Osteoblast (primary cell): ENCODE measurements around the gene TNFRSF13B.

DNA sequence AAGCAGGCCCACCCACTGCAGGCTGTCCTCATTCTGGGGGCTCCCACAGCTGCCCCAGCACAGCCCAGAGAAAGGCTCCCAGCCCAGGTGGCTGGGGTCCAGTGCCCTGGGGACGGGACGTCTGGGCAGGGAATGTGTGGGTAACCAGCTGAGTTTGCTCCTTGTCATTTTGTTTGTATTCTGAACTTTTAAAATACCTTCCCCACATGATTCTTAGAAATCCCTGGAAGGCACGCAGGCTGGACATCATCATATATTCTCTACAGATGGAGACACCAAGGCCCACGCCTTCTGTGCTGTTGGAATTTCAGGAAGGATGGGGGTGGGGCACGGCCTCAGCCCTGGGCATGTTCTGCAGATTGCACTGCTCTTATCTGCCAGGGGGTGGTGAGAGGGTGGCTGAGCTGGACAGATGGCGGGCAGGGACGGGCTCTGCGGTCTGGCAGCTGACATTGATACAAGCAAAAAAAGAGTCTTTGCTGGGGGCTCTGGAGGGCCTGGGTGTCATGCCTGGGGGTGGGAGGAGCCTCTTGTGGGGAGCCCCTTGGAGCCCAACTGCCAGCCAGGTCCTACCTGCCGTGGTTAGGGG is 28.4 kb downstream of the LRRC75A start:
- CAGE, long polyA plus RNA = no peak
- RRBS = no CpG with 5 or more reads among the region's 9 CpGs

GRCh38 chr17:16464535-16465145 is 27.4 kb downstream of the LRRC75A start:
- CAGE, long polyA plus RNA = no peak
- RRBS = no CpG with 5 or more reads among the region's 13 CpGs

- CAGE, long polyA plus RNA = no peak
- RRBS = no CpG with 5 or more reads among the region's 32 CpGs
Observed at GRCh38 chr17:16583905-16584691, 15.1 kb upstream of the ZNF287 start.

GRCh38 chr17:16666453-16667682 is 13.2 kb upstream of the ZNF624 start:
- CAGE, long polyA plus RNA = no peak
- RRBS = 4% methylated on average over 10 of the region's 87 CpGs

GRCh38 chr17:16969847-16970918 is 1.7 kb downstream of the TNFRSF13B start:
- CAGE, long polyA plus RNA = no peak
- RRBS = no CpG with 5 or more reads among the region's 17 CpGs

DNA sequence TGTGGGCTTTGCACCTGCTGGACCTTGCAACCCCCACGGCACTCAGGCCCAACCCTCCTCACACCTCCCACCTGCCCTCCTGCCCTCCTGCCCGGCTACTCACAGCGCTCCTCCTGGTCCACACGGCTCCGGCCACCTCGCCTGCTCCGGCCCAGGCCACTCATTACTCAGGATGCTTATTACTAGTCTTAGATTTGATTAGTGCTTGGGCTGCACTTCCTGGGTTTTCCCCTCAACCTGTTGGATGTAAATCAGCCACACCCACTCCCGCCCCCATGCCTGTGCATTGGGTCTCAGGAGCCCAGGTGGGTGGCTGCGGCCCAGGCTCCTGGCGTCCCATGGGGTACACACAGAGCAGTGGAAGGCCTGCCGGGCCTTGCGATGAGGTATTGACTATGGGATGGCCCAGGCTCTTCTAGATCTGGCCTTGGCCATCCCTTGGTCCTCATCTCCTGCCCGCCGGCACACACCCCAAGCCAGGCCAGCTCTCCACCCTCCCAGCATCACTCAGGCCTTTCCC is at the start of gene TNFRSF13B:
Gene TNFRSF13B (minus strand): TSS at position 207 of the 520 bp plus-strand sequence.
- CAGE, long polyA plus RNA = no peak
- RRBS = 87% methylated on average over 7 of the region's 14 CpGs

DNA sequence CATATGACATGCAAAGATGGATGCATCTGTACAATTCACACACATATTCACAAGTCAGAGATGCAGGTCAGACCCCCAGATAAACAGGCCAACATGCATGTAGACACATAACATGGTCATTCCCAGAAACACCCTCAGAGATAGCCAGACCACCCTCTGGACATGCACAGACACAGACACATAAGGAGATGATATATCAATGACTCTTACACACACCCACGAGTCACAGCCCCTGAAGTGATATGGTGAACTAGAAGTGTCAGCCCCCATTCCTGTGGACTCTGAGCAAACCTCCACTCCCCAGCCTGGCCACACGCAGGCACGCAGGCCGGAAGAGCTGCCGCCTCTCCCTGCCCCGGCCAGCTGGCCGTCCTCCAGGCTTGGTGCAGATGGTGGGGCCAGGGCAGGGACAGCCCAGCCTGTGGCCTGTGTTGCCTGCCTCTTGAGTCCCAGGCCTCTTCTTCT is 10.3 kb upstream of the MPRIP start:
- CAGE, long polyA plus RNA = no peak
- RRBS = no CpG with 5 or more reads among the region's 7 CpGs

GRCh38 chr17:17044935-17045611 is 2.8 kb downstream of the MPRIP start:
- CAGE, long polyA plus RNA = no peak
- RRBS = no CpG with 5 or more reads among the region's 6 CpGs

- CAGE, long polyA plus RNA = no peak
- RRBS = no CpG with 5 or more reads among the region's 10 CpGs
Observed at GRCh38 chr17:17063683-17064140, 21.5 kb downstream of the MPRIP start.

GRCh38 chr17:17167032-17167876 is 38.9 kb downstream of the PLD6 start:
- CAGE, long polyA plus RNA = no peak
- RRBS = 95% methylated on average over 3 of the region's 26 CpGs

- CAGE, long polyA plus RNA = no peak
- RRBS = no CpG with 5 or more reads among the region's 23 CpGs
Observed at GRCh38 chr17:17175897-17176680, 30.0 kb downstream of the PLD6 start.

DNA sequence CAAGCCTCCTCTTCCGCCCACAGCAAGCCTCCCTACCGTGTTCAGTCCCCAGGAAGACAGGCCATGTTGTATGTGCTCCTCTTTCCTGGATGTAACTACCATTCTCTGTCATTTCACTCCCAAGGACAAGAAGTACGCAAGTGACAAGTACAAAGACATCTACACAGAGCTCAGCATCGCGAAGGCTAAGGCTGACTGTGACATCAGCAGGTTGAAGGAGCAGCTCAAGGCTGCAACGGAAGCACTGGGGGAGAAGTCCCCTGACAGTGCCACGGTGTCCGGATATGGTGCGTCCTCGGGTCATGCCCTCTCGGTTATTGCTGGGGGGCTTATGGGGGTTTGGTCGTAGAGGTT is 29.0 kb downstream of the PLD6 start:
- CAGE, long polyA plus RNA = no peak
- RRBS = 94% methylated on average over 5 of the region's 12 CpGs

DNA sequence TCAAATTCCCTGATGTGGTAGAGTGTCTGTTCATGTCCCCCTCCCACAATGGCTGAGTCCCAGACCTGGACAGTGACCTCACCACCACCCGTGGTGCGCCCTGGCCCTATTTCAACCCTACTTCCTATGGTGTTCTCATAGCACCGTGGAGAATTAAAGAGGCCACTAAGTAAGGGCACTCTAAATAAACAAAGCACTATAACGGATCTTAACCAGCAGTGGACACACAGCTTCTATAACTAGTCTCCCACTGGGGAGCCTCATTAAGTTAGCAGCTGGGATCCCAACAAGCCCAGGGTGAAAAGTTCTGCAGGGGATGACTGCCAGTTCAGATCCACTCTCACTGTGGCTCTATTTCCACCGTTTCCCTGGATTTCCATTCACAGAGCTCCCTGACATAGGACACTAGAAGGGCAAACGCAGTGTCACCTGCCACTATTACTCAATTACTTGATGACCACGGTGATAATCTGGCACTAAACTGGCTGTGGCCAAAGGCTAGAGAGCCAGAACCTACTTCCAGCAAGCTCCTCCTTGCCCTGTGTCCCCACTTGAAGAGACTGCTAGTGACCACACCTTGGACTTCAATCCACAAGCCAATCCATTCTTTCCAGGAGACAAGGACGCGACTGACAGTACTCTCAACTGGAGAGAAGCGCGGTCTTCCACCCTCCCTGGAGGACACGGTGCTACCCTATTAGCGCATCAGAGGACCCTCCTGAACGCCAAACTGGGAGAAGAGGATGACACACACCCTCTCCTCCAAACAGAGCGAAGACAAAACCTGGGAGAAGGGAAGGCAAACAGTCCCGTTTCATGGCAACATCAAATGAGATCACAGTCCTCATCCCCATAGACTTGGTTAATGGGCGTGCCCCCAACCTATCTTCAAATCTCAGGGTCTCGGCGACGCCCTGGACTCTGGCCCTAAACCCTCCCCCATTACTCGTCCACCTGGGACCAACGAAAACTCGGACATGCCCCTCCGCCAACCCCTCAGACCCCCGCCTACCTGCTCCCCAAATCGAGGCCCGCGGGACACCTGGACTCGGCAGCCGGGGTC is 737 bp downstream of the FLCN start:
- CAGE, long polyA plus RNA = no peak
- RRBS = 7% methylated on average over 1 of the region's 30 CpGs

DNA sequence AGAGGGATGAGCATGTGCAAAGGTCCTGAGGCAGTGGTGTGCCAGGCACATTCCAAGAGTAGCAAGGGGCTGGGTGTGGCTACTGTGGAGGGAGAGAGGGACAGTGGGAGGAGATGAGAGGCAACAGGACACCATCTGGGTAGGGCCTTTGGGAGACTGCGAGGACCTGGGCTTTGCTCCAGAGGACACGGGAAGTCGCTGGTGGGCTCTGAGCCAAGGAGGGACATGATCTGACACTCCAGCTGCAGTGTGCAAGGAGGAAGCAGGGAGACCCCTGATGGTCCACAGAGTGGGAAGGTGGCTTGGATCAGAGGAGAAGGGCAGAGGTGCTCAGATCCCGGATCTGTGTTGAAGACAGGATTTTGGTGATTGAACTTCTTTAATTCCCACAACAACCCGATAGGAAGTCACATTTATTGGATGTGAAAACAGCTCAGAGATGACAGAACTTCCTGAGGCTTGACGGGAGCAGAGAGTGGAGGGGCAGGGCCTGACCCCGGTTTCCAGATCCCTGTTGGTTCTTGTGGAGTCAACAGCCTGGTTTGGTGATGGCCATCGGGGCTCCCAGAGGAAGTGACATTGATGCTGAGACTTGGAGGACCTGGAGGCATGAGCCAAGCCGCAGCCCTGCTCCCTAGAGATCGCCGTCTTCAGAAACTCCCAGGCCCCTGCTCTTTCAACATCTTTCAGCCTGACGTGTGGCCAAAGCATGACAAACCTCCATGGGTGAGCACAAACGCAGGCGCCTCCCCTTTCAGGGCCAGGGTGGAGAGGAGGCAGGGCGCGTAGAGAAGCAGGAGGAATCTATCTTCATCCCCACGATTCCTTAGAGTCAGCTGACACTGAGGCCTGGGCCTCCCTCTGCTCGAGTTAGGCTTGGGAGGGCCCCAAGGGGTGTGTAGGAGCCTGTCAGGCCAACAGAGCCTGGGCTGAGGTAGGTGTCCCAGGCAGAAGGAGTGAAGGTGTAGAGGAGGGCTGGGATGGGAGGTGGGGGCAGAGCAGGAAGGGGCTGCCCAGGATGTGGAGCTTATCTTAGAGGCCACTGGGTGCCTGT is 56.3 kb upstream of the MED9 start:
- CAGE, long polyA plus RNA = no peak
- RRBS = no CpG with 5 or more reads among the region's 18 CpGs

DNA sequence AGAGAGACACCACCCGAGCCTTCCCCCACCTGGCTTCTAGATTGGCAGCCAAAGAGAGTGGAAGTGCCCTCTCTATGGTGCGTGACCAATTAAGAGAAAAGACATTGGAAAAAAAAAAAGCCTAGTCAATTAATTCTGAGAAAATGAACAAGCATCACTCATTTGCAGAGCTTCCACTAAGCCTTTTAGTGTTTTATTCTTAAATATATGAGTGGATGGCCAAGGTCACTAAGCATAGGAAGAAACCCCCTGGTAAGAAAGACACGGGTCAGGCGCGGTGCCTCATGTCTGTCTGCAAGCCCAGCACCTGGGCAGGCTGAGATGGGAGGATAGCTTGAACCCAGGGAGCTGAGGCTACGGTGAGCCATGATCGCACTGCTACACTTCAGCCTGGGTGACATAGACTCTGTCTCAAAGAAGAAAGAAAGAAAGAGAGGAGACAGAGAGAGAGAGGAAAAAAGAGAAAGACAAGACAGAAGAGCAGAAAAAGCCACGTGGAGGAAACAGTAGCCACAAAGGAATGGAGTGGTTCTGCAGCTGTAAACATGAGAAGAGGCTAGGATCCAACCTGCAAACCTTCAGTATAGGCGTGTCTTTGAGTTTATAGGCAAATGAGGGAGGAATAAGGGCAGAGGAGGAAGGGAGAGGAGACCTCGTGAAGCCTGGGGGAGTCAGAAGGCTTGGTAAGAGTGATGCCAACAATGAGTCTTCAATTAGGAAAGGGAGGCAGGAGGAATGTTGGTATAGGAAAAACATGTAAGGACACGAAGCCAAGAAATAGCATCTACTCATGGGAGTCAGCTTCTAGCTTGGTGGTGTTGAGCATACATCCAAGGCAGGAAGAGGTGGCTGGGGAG is 3.7 kb downstream of the MED9 start:
- CAGE, long polyA plus RNA = no peak
- RRBS = no CpG with 5 or more reads among the region's 11 CpGs

GRCh38 chr17:17496750-17497276 is 618 bp upstream of the RASD1 start:
- CAGE, long polyA plus RNA = no peak
- RRBS = 2% methylated on average over 11 of the region's 43 CpGs

GRCh38 chr17:17566849-17567947 is 24.3 kb downstream of the PEMT start:
- CAGE, long polyA plus RNA = no peak
- RRBS = no CpG with 5 or more reads among the region's 21 CpGs

GRCh38 chr17:17575211-17576424 is 15.9 kb downstream of the PEMT start:
- CAGE, long polyA plus RNA = no peak
- RRBS = 89% methylated on average over 4 of the region's 24 CpGs

DNA sequence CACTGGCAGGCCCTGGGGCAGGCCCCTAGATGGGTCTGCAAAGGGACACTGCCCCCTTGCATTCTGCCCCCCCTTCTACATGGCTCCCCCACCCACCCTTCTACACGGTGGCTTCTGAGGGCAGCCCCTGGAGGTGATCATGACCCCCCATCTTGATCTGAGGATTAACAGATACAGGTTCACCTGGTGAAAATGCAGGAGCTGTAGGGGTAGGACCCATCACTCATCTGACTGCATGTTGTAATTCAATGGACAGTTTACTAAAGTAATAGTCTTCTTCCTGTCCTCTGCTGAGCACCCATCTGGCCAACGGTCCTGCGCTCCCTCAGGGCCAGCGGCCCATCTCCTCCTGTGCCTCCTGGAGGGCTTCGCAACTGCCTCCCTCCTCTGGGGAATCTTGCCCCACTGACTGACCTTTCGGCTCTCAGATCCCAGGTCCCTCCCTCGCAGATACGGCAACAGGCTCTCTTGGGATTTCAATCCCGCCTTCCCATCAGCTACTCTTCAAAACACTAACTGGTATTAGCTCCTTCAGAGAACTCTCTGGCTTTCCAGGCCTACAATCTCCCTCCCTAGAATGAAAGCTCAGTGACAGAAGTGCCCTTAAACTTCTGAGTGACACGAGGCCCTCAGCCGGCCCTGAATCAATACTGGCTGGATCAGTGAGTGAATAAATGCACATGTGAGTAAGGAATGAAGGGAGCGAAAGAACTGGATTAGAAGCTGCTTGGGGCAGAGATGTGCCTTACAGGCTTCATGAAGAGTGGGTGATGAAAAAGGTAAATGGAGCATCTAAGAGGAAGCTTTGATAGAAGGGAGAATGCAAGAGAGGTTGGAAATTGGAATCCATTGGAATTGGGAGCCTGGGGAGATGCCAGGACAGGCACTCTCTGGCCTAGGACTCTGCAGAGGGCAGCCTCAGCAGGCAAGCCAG is 1.3 kb downstream of the PEMT start:
- CAGE, long polyA plus RNA = no peak
- RRBS = no CpG with 5 or more reads among the region's 12 CpGs

DNA sequence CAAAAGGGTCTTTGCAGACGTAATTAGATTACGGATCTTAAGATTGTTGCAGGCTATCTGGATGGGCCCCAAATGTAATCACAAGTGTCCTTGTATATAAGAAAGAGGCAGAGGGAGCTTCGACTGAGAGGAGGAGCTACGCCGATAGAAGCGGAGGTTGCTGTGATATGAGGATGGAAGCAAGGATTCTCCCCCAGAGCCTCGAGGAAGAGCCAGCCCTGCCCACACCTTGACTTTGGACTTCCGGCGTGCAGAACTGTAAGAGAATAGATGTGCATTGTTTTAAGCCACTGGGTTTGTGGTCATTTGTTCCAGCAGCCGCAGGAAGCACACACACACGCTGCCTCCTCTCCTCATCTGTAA is 10.5 kb upstream of the RAI1 start:
- CAGE, long polyA plus RNA = no peak
- RRBS = no CpG with 5 or more reads among the region's 11 CpGs